Bronchus fibroblast of lung (primary cell): Measurements from ENCODE around the gene GAA.

DNA sequence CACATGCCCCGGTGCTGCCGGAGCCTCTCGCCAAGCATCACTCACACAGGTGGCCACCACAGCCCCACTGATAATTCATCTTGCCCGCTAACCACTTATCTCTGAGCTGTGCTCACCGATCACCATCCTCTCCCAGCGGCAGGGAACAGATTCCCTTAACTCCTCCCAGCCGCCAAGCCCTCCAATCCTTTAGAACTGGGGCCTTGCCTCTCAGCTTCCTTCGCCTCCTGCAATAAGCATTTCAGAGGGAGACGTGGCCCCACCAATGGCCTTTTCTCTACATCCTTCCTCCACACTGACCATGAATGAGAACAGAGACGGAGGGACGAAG, 222.1 kb downstream of the RBFOX3 start:
- RAMPAGE, long total RNA: no peak

- RAMPAGE, long total RNA: no peak
Observed at GRCh38 chr17:79769990-79770389, 8.0 kb upstream of the CBX2 start.

DNA sequence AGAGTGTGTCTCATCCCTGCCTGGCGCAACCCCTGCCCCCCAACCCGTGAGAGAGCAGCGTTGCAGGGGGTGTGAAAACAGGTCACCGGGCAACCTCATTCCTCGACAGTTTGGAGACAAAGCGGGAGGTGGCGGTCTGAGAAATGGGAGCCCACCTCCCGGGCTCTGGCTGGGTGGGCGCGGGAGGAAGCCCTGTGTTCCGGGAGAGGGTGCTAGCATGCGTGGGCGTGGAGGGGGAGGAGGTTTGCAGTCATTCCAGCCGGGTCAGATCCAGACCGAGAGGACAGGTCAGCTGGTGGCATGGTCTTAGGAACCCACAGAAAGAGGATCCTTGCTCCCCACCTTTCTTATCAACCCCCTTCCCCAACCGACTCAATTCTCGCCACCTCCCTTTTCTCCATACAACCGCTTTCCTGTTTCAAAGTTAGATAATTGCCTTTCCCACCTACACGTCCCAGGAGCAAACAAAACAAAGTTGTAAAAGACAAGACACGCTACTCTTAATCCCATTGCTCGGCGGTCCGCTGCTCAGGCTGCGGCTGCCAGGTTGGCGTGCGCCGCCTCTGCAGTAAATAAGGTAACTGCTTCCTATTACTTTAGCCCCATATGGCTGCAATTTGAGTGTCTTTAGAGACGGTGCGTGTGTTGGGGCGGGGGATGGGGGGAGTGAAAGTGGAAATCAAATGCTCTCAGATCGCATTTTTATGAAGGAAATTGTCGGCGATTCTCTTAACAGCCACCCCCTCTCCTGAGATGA, 3.4 kb upstream of the CBX8 start:
- RAMPAGE, long total RNA: no peak

DNA sequence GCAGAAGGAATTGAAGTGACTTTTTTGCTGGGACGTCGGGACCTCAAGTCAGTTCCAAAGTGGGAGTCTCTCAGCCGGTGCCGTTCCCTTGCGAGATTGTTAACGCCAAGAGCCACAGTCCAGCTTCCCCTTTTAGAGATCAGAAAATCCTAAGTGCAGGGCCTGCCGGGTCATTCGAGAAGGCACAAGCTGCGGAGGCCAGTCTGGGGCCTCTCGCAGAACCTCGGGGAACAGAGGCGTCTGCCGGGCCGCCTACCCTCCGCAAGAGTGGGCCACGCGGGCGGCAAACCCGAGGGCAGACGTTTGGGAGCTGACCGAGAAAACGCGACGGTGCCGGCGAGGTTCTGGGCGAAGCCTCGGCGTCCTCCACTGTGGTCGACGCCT, 6.9 kb upstream of the CBX8 start:
- RAMPAGE, long total RNA: no peak

DNA sequence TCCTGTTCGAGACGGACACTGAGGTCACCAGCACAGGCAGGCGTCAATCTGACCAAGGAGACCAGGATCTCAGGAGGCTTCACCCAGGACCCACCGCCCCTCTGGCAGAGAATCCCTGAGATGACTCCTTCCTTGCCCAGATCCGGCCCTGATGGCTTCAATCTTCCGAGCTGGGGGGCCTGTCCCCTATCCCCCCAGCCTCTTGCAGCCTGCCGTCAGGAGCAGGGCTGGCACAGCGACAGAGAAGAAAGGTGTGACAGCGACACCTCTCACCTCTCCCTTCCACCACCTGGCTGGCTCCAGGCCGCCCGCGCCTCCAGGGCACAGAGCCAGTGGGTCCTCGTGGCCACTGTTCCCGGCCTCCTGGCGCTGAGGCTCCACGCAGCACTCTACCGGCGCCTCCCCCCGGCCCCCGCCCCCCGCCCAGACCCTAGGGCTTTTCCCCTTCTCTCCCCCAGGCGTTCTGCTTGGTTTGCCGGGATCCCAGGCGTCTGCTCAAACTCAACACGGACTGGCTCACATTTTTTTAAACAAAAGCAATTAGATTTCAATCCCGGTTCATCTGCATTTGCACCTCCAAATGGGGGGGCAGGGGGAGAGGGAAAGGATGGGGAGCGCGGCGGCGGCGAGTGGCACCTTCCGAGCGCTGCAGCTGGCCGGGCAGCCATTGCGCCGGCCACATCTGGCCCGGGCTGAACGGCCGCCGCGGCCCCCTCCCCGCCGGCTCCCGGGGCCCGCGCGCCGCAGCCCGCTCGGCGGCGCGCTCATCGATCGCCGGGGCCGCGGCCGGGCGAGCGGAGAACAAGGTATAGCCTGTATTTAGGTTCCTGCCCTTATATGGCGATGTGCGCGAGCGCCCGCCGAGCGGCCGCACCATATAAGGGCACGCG, 12.8 kb upstream of the CBX8 start:
- RAMPAGE, long total RNA: no peak

GRCh38 chr17:79811367-79812020, 14.6 kb upstream of the CBX8 start:
- RAMPAGE, long total RNA: no peak

- RAMPAGE, long total RNA: no peak
Observed at GRCh38 chr17:79813543-79813746, 16.6 kb upstream of the CBX8 start.

- RAMPAGE, long total RNA: no peak
Observed at GRCh38 chr17:79814105-79814502, 17.2 kb upstream of the CBX8 start.

- RAMPAGE, long total RNA: no peak
Observed at GRCh38 chr17:79836588-79837222, 2.5 kb downstream of the CBX4 start.

DNA sequence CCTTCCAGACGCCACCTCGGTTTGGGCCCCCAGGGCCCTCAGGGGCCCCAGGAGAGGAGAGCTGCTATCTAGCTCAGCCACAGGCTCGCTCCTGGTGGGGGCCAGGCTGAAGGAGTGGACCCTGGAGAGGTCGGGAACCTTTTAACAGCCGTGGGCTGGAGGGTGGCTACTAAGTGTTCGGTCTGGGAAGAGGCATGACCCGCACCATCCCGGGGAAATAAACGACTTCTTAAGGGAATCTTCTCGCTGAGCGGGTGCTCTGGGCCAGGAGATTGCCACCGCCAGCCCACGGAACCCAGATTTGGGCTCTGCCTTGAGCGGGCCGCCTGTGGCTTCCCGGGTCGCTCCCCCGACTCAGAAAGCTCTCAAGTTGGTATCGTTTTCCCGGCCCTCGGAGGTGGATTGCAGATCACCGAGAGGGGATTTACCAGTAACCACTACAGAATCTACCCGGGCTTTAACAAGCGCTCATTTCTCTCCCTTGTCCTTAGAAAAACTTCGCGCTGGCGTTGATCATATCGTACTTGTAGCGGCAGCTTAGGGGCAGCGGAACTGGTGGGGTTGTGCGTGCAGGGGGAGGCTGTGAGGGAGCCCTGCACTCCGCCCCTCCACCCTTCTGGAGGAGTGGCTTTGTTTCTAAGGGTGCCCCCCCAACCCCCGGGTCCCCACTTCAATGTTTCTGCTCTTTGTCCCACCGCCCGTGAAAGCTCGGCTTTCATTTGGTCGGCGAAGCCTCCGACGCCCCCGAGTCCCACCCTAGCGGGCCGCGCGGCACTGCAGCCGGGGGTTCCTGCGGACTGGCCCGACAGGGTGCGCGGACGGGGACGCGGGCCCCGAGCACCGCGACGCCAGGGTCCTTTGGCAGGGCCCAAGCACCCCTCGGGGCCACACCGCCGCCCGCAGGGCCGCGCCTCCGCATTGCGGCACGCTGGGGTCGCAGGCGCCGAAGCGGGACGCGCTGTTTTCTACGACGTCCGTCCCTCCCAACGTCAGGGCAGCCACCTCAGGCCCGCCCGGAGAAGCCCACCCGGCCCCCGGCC, 3.6 kb upstream of the CBX4 start:
- RAMPAGE, long total RNA: no peak

- RAMPAGE, long total RNA: no peak
Observed at GRCh38 chr17:79851441-79851864, 12.2 kb upstream of the CBX4 start.

- RAMPAGE, long total RNA: no peak
Observed at GRCh38 chr17:79897658-79898224, 58.5 kb upstream of the CBX4 start.

GRCh38 chr17:79918934-79919518, 79.8 kb upstream of the CBX4 start:
- RAMPAGE, long total RNA: no peak

DNA sequence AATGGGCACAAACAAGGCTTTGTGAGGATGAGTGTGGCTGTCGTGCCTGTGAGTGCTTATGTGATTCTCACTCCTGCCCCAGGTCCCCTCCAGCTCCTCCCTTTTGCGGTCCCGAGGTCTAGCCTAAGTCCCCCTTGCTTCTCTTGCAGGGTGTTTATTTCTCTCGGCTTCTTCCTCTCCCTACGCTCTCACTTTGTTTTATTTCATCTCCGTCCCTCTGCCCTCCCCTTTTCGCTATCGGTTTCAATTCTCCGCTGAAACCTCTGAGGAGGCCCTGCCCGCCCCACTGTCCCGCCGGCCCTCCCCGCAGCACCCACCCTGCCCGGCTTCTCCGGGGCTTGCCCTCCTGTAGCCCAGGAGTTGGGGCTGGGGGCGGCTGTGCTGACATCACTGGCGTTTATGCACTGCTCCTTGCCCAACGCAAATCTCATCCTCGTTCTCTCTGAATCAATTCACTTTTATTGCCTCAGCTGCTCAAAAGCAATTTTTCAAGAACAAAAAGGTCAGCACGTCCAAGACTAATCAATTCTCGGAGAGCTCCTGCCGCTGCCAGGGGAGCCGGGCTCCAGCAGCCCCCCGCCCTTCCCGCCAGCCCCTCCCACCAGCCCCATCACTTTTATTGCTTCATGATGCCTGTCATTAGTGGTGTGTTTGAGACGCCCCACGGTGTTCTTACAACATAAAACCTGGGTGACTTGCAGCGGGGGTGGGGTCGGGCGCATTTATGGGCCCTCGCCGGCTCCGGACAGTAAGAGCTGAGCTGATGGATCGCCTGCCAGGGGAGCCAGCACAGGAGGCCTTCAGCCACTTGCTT, 82.6 kb upstream of the CBX4 start:
- RAMPAGE, long total RNA: no peak

DNA sequence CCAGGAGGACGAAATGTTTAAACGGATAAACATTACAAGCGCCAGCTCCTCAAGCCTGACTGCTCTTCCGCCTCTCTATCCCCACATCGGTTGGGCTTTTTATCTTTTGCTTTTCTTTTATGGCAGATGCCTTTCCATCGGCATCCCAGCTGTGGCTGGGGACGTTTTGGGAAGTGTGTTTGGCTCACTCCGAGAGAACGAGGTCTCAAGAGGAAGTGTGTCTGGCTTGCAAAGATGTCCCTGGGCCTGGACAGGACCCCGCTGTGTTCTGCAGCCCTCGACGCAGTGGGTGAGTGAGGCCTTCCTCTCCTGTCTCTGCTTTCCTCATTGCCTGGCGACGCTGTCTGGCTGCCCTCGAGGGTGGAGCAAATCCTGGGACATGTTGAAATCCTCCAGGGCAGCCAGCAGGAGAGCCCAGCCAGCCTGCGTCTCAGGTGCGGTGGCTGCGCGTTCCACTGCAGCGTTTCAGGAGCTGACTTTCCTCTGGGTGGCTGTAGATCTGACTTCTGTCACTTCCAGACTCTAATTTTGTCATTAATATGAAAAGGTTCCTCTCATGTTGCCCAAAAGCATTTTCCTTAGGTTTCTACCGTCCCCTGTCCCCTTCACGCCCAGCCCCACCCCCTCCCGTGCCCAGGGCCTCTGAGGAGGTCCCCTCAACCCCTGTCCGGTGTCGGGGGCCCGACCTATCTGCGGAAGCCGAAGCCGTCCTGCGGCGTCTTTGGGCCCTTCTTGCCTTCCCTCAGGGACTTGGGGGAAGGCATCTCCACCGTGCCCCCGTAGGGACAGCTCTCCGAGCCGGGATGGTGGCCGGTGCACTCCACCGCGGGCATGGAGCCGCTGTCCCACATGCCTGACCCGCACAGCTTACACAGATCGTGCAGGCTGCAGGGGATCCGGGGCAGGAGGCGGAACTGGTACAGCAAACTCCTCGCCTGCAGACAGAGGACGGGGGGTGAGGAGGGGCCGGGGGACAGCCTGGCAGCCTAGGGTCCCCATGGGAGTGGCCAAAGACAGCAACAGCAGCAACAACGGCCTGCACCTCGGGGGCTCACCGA, 95.2 kb downstream of the TBC1D16 start:
- RAMPAGE, long total RNA: no peak

DNA sequence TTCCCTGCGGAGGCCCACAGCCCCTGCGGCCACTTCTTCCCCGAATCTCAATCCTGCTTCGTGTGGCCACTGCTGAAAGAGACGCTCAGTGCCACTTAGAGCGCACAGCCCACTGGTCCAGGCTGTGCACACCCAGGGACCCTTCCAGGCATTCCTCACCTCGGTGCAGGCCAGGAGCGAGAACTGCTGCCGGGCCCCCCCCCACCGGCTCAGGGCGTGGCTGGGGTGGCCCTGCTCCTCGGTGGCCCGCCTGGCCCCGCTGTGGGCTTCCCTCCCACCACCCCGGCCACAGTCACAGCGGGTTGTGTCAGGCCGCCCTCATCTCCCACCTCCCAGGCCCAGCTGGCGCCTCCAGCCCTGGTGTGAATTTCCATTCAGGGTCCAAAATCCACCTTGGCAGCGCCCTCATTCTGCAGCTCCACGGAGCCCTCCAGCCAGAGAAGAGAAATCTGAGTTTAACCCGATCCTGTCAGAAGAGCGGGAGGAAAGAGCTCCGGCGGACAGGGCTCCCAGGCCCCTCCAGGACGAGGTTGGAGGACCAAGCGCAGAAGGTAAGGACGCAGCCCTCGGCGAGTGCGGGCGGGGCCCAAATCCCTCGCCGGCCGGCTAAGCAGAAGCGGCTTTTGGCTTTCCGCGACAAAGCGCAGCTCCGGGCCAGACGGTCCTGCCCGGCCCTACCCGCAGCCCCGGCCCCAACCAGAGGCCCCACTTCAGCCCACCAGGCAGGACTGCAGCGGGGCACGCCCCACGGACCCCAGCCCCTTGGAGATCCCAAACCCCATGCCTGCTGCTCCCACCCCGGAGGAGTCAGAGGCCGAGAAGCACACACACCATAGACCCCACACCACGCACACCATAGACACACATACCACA, 12.0 kb downstream of the TBC1D16 start:
- RAMPAGE, long total RNA: no peak

DNA sequence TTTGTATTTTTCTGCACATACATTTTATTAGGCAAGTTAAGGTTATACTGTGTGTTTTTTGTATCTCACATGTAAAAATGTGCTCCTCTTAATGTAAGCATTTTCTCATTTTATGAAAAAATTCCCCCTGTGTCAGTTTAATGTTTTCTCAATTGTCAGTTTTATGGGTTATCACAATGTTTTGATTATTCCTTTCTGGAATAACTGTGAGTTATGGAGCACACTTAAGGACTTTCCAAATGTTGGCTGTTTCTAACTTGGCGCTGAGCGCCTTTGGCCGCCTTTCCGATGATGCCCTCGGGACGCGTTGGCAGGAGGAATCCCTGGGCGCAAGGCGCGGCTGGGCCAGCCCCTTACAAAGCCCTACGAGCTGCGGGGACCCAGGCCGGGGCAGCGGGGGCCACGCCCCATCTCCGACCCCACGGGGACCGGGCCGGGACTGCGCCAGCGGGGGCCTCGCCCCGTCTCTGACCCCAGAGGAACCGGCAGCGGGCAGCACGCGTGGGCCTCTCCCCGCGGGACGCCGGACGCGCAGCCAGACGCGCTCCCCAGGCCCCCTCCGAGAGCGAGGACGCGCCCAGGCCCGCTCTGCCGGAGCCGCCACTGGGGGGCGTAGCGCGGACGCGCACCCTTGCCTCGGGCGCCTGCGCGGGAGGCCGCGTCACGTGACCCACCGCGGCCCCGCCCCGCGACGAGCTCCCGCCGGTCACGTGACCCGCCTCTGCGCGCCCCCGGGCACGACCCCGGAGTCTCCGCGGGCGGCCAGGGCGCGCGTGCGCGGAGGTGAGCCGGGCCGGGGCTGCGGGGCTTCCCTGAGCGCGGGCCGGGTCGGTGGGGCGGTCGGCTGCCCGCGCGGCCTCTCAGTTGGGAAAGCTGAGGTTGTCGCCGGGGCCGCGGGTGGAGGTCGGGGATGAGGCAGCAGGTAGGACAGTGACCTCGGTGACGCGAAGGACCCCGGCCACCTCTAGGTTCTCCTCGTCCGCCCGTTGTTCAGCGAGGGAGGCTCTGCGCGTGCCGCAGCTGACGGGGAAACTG, at the start of gene GAA:
Gene GAA, plus strand, starts transcription at position 739 of the 1,035 bp plus-strand sequence.
- RAMPAGE, long total RNA: start-site peak on the plus strand centred at position 745 of the sequence, 28 bp wide, 172 and 135 reads in 2 replicates

DNA sequence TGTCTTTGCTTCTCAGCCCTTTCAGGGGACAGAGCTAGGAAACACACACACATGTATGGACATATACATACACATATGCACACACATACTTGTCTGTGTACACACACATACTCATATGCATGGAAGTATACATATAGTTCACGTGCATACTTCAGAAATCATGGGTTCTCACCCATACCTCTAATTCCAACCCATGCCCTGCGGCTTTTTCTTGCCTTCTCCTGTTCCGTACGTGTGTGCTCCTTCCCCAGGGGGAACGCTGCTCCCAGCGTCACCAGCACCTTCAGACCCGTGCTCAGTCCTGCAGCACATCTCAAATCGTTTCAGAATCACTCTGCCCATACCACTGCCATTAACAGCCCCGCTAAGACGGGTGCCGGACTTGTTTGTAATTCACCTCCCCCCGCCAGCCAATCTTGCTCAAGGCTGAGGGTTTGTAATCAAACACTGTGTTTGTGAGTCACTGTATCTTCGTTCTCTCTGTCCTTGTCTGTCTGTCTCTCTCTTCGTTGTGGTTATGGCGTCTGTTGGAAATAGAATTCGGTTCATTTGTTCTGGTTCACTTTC, 17.2 kb downstream of the CARD14 start:
- RAMPAGE, long total RNA: no peak

- RAMPAGE, long total RNA: no peak
Observed at GRCh38 chr17:80259906-80260722, 538 bp upstream of the RNF213 start.

DNA sequence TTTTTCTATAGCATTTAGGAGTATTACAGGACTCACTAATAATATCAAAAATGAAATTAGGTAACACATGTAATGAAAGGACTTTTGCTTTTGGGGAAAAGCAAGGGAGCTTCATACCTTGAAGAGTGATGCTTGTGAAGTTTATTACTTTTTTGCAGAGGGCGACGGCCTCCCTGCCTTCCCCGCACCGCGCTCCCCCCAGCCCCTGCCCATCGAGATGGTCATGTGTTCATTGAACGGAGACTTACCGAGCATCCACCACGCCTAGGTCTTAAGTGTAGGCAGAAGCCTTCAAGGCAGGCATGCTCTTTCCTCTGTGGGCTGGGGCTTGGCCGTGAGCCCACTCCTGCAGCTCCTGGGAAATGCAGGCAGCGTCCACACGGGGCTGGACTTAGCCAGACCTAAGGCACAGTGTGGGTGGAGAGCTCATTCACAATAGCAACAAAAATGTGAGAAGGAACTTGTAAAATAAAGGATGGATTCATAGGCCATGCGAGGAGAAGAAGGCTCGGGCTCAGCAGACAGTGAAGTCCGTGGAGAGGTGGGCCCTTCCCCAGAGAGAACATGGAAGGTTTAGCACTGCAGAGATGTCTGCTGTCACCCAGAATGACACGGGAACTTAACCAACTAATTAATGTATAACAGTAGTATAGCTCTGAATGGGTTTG, 19.3 kb downstream of the RNF213 start:
- RAMPAGE, long total RNA: no peak